ENCODE data around the gene CEP131.

DNA sequence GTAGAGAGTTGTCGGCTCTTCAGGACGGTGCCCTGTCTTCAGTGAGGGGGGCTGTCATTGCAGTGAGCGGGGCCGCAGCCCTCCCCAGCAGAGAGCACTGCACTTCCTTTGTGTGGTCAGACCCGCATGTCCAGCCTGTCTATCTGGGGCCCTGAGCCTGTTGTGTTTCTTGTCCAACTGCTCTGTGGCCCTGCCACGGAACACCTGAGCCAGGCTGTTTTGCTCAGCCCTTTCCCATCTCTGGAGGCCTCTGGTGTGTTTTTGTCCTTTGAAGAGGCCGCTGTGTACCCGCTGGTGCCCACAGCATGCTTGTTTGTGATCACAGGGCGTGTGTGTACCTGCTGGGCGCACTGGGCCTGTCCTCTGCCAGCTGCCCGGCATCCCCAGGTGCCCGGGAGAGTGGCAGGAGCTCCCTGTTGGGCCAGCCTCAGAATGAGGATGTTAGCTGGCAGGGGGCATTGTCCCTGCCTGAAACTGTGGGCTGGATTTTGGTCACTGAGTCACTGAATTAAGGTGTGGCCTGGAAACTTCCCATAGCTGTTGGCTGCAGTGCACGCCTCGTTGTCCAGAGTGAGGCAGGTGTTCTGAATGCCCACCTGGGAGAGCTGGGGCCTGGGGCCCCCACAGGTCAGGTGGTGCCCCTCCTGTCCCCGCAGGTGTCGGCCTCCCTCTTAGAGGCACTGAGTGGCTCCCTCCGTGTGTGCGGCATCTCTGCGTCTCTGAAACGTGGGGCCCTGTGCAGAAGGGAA lies 31.1 kb downstream of the BAIAP2 start:
- PRO-cap, 2 experiments, result no peak in any of the 2 experiments

GRCh38 chr17:81071858-81072543 lies 37.0 kb downstream of the BAIAP2 start:
- PRO-cap, 2 experiments, result no peak in any of the 2 experiments

DNA sequence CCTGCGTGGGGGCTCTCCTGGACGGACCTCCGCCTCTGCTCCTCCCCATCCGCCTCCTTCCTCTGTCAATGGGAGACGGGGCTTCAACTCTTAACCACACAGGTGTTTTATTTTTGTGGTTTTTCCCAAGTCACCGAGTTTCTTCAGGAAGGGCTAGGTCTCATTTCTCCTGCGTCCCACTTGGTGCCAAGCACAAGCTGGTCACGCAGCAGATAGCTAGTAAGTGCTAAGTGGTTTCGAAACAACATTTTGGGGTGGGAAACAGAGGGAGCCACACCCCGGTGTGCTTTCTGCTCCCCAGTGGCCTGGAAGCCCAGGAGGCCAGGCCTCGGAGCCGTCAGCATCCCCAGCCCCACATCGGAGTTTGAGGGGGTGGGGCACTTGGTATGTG lies 55.4 kb downstream of the BAIAP2 start:
- PRO-cap, 2 experiments, result no peak in any of the 2 experiments

DNA sequence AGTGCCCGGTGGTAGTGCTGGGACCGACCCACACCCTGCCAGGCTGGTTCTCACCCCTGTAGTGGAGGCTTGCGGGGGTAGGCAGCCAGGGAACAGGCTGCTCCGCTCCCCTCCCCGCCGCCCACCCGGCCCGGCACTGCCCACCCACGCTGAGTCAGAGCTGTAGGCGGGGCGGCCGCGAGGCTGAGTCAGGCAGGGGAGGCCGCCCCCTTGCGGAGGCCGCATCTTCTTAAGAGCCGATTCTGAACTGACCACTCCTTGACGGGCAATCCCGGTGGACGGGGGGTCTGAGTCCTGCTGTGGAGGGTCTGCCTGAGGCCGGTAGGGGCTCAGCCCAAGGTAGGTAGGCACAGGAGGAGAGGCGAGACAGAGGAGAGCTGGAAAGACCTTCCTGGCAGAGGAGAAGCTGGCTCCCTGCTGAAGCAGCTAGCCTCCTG lies 62.4 kb downstream of the BAIAP2 start:
- PRO-cap, 2 experiments, result peak in 1 of 2 experiments; most common plus-strand start position 288 of the sequence (in 1); most common minus-strand start position 63 of the sequence (in 1)

DNA sequence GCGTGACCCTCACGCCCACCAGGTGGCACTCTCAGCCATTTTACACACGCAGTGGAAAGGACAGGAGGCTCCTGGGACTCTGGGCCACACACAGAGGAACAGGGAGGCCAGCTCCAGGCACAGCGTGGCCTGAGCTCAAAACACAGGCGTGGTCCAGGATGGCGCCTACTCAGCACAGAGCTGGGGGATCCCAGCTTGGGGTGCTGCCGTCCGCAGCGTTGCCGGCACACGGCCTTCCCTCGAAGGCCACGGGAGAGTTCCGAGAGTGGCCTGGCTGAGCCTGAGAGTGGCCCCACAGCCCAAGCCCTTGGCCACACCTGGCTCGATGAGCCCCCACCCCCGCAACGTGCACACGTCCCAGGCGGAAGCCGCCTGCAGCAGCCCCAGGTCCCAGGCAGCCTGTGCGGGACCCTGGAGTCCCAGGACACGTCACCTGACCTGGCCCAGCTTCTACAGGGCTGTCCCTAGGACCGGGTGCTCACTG lies 22.4 kb upstream of the PVALEF start:
- PRO-cap, 2 experiments, result no peak in any of the 2 experiments

DNA sequence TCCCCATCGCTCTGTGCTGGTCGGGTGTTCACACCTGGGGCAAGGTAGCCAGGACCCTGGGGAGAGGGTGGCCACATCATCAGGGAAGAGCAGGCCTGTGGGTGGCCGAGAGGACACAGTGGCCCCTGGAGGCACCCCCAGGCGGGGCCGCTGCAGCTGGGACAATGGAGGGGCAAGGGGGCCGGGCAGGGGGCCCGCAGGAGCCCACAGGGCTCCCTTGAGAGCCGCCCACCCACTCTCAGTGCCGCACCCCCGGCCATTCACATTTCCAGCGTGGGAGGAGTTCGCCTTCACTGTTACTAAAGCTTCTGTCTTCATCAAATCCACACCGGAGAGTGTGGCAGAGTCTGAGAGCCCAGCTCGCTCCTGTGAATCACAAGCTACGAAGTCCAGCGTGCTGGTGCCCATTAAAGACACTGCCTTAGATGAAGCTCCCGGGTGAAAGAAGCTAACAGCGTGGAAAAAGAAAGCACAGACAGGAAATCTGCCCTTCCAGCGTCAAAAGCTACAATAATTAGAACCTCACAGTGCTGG lies 20.9 kb upstream of the PVALEF start:
- PRO-cap, 2 experiments, result no peak in any of the 2 experiments

GRCh38 chr17:81222651-81223728 lies at the start of gene CEP131:
CEP131 (minus strand) TSS chr17:81222965.
- PRO-cap, 2 experiments, result peak in 2 of 2 experiments; most common plus-strand start chr17:81223354 (in 2); most common minus-strand start chr17:81222965 (in 2)

- PRO-cap, 2 experiments, result no peak in any of the 2 experiments
Observed at GRCh38 chr17:81228284-81228907, 5.6 kb upstream of the CEP131 start.

DNA sequence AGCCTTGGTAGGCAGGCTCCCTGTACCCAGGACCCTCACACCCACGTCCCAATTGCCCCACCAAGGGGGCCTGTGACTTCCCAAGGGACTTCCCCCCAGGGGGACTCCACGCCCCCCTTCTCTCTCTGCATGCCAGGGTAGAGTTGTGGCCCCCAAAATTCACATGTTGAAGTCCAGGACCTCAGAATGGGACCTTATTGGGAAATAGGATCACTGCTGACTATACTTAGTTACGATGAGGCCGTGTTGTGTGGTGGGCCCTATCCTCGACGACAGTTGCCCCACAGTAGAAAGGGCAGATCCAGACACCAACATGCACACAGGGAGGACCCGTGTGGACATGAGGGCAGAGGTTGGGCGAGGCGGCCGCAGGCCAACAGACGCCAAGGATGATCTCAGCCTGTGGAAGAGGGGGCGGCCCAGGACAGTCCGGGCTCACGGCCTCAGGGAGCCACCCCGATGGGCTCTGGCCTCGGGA lies 8.9 kb upstream of the SLC38A10 start:
- PRO-cap, 2 experiments, result no peak in any of the 2 experiments

GRCh38 chr17:81308822-81309862 lies 14.0 kb upstream of the SLC38A10 start:
- PRO-cap, 2 experiments, result peak in 2 of 2 experiments; most common plus-strand start chr17:81309379 (in 1); most common minus-strand start chr17:81309248 (in 2)

DNA sequence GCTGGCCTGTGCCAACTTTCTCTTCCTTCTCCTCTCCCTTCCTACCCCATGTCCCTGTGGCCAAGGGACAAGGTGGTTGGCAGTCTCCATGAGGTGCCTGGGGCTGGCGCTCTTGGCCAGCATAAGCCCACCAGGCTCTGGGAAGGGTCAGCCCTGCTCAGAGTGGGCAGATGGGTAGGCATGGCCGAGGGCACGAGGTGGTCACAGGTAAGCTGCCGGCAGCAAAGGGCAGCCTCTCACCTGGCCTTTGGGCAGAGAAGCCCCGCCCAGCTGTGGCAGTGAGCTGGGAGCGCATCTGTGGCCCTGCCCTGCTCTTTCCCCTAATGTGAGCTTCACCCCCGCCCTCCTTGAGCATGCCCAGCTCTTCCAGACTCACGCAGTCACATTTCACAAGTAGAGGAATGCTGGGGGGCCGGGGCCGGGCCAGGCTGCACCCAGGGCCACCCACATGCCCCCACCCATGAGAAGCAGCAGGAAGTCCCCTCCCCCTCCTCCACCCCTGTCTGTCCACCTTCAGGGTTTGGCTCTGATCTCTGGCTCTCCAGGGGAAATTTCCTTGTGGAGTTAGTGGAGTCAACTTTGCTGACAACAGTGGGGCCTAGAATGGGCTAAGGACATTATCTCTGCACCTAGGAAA lies 40.7 kb upstream of the SLC38A10 start:
- PRO-cap, 2 experiments, result no peak in any of the 2 experiments

DNA sequence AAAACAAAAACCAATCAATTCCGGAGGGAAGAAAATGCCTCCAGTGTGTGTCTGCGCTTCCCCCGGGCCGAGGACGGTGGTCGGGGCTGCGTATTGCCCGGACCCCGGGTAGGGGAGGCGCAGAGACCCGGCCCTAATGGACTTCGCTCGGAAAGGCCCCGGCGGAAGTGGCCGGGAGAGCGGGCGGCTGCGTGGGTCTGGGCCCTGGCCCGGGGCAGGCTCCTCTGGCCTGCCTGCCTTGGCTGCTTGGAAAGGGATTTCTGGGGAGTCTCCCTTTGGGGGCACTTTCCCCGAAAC lies 7.6 kb upstream of the BAHCC1 start:
- PRO-cap, 2 experiments, result peak in 1 of 2 experiments; most common minus-strand start position 169 of the sequence (in 1)

- PRO-cap, 2 experiments, result no peak in any of the 2 experiments
Observed at GRCh38 chr17:81416600-81417016, 21.4 kb downstream of the BAHCC1 start.

DNA sequence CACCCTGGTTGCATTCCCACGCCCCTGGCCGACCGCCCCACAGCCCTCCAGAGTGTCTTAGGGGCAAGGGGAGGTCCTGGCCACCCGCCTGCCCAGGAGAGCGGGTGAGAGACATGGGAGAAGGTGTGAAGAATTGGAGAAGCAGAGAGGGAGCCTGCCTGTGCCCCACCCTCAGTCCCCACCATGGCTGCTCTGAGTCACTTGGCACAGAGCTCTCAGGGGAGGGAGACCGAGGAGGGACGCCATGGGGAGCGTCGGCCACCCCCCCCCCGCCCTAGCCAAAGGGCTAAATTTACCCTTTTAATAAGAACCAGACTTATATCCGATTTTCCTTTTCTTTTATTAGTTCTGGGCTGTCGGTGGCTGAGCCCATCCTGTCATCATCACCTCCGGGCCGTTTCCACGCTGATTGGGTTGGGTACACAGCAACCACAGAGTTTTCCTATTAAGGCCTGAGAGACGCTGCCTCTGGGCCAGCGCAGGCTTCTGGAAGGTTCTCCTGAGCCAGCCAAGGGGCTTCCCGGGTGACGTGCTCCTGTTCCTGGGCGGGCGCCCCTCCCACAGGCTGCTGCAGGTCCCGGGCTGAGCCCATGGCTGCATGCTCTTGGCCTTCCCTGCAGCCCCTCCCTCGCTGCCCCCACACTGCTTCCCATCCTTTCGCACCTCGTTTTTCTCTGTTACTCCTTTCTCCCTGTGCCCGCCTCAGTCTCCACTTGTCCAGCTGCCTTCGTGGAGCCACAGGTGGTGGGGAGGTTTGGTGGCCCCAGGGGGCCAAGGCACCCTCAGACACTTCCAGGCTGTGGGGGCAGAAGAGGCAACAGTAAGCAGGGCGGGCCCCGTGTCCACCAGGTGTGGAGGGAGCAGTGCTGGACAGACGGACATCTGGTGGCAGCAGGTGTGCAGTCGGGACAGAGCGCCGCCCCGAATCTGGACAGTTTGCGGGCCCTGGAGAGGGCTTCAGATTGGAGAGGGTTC lies 22.3 kb downstream of the BAHCC1 start:
- PRO-cap, 2 experiments, result peak in 1 of 2 experiments; most common plus-strand start position 345 of the sequence (in 1)

GRCh38 chr17:81480234-81481058 lies 32.2 kb downstream of the ACTG1 start:
- PRO-cap, 2 experiments, result no peak in any of the 2 experiments

GRCh38 chr17:81598391-81598917 lies 38.5 kb downstream of the NPLOC4 start:
- PRO-cap, 2 experiments, result no peak in any of the 2 experiments

GRCh38 chr17:81629519-81630486 lies 7.1 kb downstream of the NPLOC4 start:
- PRO-cap, 2 experiments, result no peak in any of the 2 experiments

GRCh38 chr17:81653369-81653900 lies 2.9 kb downstream of the PDE6G start:
- PRO-cap, 2 experiments, result no peak in any of the 2 experiments

DNA sequence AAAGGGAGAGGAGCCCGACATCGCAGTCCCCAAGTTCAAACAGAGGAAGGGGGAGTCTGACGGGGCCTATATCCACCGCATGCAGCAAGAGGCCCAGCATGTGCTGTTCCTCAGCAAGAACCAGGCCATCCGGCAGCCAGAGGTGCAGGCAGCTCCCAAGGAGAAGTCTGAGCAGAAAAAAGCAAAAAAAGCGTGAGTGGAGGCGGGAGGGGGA lies 3.6 kb downstream of the CCDC137 start:
- PRO-cap, 2 experiments, result no peak in any of the 2 experiments

GRCh38 chr17:81711067-81711651 lies 925 bp upstream of the SLC25A10 start:
- PRO-cap, 2 experiments, result no peak in any of the 2 experiments

Measured in heart right ventricle (tissue), 2 donors.